PC-3 (cell line): ENCODE data around the genes ARL5A, PRPF40A and KCNJ3.

DNA sequence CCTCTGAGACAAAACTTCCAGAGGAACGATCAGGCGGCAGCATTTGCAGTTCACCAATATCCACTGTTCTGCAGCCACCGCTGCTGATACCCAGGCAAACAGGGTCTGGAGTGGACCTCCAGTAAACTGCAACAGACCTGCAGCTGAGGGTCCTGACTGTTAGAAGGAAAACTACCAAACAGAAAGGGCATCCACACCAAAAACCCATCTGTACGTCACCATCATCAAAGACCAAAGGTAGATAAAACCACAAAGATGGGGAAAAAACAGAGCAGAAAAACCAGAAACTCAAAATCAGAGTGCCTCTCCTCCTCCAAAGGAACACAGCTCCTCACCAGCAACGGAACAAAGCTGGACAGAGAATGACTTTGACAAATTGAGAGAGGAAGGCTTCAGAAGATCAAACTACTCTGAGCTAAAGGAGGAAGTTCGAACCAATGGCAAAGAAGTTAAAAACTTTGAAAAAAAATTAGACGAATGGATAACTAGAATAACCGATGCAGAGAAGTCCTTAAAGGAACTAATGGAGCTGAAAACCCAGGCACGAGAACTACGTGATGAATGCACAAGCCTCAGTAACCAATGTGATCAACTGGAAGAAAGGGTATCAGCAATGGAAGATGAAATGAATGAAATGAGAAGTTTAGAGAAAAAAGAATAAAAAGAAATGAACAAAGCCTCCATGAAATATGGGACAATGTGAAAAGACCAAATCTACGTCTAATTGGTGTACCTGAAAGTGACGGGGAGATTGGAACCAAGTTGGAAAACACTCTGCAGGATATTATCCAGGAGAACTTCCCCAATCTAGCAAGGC is 263.6 kb upstream of the EPC2 start:
- RAMPAGE, long total RNA, result no peak

GRCh38 chr2:148705229-148705932 is 60.8 kb downstream of the EPC2 start:
- RAMPAGE, long total RNA, result no peak

- RAMPAGE, long total RNA, result no peak
Observed at GRCh38 chr2:149160513-149161326, 122.2 kb downstream of the LYPD6B start.

GRCh38 chr2:150234721-150235200 is 252.7 kb downstream of the RND3 start:
- RAMPAGE, long total RNA, result no peak

DNA sequence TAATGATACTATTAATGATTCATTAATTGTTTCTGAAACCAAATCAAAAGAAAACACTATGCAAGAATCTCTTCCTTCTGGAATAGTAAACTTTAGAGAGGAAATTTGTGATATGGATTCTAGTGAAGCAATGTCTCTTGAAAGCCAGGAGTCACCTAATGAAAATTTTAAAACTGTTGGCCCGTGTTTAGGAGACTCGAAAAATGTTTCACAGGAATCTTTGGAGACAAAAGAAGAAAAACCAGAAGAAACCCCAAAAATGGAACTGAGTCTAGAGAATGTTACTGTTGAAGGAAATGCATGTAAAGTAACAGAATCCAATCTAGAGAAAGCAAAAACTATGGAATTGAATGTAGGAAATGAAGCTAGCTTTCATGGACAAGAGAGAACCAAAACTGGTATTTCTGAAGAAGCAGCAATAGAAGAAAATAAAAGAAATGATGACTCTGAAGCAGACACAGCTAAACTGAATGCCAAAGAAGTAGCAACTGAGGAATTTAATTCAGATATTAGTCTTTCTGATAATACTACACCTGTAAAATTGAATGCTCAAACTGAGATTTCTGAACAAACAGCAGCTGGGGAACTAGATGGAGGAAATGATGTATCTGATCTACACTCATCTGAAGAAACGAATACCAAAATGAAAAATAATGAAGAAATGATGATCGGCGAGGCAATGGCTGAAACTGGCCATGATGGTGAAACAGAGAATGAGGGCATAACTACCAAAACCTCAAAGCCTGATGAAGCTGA is 55.4 kb downstream of the RIF1 start:
- RAMPAGE, long total RNA, result no peak

- RAMPAGE, long total RNA, result no peak
Observed at GRCh38 chr2:151767442-151768082, 33.3 kb upstream of the NEB start.

DNA sequence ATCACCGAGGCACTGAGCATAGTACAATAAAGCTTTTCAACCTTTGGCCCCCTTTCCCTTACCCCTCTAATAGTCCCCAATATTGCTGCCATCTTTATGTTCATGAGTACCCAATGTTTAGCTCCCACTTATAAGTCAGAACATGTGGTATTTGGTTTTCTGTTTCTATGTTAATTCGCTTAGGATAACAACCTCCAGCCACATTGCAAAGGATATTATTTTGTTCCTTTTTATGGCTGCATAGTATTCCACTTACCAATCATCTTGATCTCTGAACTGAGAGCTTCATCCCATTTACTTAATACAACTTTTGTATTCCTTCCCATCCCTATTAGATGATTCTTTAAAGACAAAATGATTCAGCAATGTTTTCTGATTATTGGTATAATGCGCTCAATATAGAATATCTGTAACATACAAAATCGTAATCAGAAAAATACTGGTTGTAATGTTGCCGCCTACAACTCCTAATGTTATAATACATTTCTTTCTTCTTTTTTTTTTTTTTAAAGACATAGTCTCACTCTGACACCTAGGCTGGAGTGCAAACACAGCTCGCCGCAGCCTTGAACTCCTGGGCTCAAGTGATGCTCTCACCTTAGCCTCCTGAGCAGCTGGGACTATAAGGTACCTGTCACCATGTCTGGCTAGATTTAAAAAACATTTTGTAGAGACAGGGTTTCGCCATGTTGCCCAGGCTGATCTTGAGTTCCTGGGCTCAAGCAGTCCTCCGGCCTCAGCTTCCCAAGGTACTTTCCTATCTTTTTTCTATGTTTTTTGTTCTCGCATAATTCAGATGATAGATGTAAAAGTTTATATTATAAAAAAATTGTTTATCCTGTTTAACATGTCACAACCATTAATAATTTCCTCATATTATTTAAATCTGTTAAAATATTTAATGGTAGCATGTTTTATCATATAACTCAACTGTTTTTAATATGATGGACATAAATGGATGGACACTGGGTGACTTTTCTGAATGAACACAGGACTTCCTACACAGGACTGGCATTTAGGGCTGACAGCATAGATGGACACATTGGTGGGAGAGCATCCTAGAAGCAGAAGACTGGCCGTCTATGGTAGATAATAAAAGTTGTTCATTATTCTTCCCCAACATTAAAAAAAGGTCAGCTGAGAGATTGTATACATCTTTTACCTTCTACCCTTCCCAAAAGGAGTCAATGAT is 36.3 kb downstream of the ARL5A start:
- RAMPAGE, long total RNA, result no peak

DNA sequence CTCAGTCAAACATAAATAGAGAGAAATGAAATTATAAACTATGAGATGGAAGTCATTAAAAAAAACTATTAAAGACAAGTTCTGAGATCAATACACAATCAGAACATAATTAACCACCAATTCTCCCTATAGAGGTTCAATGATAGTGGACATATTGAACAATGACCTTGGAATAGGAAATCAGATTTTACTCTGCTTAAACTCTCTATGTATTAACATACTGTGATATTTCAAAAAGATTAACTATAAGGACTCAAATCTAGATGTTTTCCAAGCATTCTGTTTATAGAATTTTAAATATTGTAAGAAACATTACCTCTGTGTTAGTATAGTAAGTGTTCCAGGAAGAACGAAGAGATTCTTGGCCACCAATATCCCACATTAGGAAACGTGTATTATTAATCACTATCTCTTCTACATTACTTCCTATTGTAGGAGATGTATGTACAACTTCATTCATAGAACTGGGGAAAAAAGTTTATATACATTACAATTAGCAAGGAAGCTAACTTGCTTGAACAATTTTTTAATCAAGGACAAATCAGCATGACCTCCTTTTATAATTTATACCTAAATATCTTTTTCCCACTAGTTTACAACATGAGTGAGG is 14.3 kb downstream of the ARL5A start:
- RAMPAGE, long total RNA, result no peak

DNA sequence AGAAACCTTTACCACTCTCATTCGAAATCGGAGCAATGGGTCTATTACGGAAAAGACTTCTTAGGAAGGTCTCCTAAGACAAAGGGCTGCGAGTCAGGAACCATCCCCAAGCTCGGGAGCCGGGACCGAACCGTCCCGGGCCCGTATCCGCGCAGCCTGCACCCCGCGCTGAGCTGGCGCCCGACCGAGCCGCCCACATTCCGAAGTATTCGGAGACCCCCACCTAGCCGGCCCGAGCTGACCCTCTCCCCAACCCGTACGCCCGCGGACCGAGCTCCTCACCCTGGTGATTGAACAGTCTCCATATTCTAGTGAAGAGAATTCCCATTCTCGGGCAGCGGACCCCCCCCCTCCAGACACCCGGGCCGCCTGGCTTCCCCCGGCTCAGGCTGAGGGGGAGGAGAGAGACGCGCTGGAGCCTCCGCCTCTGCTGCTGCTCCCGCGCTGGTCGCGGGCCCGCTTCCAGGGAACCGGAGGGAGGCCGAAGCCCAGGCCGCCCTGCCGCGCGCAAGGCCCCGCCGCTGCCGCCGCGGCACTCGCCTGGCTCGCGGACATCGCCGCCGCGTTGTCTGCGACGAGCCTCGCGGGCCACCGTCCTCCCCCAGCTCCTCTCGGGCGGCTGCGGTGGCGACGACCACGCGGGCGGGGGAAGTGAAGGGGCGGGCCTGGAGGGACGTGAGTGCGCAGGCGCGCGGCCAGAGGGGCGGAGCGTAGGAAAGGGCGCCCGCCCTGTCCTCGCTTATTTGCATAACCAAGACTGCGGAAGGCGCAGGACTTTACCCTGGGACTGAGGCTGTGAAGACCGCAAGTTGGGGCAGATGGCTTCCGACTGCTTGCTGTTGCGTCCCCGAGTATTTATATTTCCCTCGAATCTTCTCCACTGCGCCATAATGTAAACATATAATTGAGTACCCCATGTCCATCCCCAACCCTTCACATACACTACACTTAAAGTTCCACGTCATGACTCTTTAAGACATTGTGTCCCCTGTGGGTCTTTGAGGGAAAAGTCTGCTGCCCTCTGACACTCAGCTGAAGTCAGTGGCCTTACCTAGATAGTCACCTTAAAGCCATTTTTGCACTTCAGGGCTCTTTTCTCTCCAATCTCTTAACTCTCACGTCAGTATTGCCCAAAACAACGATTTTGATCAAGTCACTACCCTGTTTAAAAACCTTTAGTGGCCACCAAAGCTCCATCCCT is at the start of gene ARL5A:
TSS of gene ARL5A (minus strand) at position 573 of the 1,201 bp plus-strand sequence.
- RAMPAGE, long total RNA, result no peak

DNA sequence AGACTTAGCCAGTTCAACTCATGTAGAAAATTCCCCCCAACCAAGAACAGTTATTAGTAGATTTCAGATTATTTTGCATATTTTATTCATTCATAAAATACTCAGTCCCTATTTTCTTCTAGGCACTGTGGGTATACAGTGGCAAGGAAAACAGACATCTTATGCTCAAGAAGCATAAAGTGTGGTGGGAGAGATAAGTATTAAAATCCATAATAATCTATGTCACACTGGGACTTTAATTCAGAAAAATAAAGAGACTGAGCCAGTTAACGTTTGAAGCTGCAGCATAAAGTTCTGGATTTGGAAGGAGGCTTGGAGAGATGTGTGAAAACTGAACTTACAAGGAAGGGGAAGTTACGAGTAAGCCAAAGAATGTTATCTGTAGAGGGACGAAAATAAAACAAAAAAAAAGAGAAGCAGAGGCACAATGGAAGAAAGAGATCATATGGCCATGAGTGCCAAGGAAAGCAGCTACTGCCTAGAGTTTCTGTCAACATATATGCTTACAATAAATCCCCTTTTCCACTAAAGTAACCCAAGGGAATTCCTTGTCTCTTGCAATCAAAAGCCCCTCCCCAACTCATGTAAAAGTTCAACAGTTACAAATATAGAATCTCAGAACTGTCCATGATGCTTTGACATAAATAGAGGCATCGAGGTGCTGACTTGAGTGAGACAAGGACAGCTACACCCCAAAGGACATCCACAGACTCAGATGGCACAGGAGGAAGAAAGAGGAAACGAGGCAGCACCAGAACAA is 16.0 kb upstream of the ARL5A start:
- RAMPAGE, long total RNA, result no peak

DNA sequence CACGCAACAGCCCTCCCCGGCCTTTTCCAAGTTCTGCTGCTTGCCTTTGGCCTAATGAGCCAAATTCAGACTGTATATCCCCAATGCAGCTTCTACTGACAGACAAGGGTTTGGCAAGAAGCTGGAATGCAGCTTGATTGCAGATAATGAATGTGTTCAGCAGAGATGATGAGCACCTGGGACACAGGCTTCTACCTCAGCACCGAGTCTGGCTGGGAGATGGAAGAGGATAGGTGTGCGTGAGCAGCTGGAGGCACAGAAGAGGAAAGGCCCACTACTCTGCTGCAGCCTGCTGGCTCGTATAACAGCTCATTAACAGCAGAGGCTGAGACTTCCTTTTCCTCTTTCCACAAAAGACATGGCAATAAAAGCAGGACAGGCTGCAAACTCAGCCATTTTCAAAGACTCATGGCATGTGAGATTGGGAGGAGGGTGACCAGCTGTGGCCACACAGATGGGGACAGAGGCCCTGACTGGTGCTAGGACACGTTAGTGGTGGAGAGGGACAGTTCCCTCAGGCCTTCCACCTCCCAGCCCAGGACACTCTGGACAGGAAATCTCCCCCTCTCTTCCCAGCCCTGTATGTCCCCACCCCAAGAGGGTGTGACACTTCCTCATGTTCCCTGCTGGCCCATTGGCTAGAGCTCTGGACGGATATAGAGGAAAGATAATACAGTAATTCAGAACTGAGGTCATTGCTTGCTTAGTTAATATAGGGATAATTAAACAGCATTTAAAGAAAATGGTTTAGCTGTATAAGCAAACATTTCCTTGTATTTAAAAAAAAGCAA is 60.3 kb downstream of the CACNB4 start:
- RAMPAGE, long total RNA, result no peak

DNA sequence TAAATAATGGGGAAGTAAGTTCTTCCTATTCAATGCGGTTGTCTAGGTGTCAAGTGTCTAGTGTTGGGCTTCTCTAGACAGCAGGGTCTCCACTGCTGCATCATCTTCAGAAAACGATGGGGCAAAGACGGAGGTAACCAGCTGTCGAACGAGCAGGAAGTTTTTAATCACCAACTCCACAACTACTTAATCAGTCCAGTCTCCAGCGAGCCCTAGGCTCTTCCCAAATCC is 527 bp downstream of the STAM2 start:
- RAMPAGE, long total RNA, result no peak

- RAMPAGE, long total RNA, result no peak
Observed at GRCh38 chr2:152335319-152335879, 425 bp downstream of the FMNL2 start.

GRCh38 chr2:152395650-152396424 is 60.9 kb downstream of the FMNL2 start:
- RAMPAGE, long total RNA, result no peak

- RAMPAGE, long total RNA, result no peak
Observed at GRCh38 chr2:152433152-152433889, 98.3 kb downstream of the FMNL2 start.

DNA sequence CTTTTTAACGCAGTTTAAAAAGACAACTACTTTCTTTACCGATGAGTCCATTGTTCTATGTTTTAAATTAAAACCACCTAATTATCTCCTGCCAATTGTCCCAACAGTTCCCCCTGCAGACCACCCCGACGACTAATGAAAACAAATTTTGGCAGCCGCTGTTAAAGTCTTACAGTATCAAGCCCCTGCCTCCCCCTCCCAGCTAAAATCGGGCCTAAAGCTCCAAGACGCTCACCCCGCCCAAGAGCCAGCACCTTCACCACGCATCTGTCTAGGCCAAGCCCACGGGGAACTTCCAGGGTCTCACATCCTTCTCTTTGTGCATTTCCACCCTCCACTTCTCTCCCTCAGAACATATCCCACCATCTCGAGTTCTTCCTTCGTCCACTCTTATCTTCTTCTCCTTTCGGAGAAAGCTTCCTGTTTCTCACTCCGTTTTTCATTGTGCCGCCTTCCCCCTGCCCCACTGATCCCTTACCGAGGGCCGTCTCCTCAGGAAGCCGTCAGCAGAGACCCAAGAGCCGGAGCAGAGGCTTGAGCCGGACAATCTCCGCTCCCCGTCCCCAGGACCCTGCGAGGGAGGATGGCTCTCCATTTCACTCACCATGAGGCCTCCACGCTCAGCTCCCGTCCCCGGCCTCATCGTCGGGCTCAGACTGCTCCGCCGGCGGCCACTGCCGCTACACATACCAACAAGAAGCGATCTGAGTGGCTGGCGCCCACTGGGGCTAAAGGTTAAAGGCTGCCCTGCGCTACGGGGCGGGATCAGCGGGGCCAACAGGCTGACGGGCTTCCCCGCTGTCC is at the start of gene PRPF40A:
TSS of gene PRPF40A (minus strand) at position 710 of the 804 bp plus-strand sequence.
- RAMPAGE, long total RNA, result start-site peak on the minus strand centred at position 673 of the sequence, 78 bp wide, 762 and 273 reads in 2 replicates

- RAMPAGE, long total RNA, result no peak
Observed at GRCh38 chr2:152804367-152804594, 85.9 kb downstream of the ARL6IP6 start.

DNA sequence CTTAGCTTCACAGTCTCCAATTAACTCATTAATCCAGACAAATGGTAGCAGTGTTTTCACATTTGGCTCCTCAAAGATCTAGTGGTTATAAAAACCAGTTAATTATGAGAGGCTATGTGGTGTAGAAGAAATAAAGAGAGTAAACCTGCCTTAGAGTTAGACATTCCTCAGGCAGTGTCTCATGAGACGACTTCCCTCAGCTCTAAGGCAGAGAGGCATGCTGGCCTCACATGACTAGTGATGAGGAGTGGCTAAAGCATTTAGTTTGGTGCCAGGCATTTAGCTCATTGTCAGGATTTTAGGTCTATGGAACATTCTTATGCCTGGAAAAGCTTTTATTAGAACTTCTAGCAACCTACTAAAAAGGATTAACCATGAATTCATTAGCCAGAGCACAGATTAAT is 90.3 kb downstream of the RPRM start:
- RAMPAGE, long total RNA, result no peak

- RAMPAGE, long total RNA, result no peak
Observed at GRCh38 chr2:154698466-154698631, 146 bp upstream of the KCNJ3 start.

DNA sequence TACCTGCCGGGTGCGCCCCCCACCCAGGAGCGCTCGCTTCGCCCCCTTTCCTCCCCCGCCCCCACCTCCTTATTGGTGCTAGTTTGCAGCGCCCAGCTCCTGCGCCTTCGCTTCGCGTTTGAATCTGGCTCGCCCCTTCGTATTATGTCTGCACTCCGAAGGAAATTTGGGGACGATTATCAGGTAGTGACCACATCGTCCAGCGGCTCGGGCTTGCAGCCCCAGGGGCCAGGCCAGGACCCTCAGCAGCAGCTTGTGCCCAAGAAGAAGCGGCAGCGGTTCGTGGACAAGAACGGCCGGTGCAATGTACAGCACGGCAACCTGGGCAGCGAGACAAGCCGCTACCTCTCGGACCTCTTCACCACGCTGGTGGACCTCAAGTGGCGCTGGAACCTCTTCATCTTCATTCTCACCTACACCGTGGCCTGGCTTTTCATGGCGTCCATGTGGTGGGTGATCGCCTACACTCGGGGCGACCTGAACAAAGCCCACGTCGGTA is at the start of gene KCNJ3:
TSS of gene KCNJ3 (plus strand) at position 64 of the 499 bp plus-strand sequence.
- RAMPAGE, long total RNA, result no peak